GM23248 (cell line): ENCODE data around the gene CCDC134.

- RAMPAGE, long total RNA, result no peak
Observed at GRCh38 chr22:41403606-41404398, 22.1 kb downstream of the TEF start.

- RAMPAGE, long total RNA, result no peak
Observed at GRCh38 chr22:41431336-41431911, 15.2 kb downstream of the TOB2 start.

- RAMPAGE, long total RNA, result no peak
Observed at GRCh38 chr22:41513377-41513818, 30.9 kb downstream of the POLR3H start.

DNA sequence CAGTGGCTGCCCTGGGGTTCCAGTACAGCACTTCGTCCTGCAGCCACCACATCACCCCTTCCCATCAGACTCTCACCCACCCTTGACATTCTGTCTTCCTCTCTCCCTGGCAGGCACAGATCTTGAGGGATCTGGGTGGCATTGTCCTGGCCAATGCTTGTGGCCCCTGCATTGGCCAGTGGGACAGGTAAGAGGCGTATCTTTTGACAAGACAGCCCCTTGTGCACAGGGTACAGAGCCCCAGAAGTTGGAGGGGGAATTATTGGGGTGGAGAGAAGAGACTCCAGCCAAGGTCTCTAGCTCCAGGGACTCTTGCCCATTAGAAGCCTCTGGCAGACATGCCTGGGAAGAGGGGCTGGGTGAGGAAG lies 21.2 kb downstream of the POLR3H start:
- RAMPAGE, long total RNA, result no peak

DNA sequence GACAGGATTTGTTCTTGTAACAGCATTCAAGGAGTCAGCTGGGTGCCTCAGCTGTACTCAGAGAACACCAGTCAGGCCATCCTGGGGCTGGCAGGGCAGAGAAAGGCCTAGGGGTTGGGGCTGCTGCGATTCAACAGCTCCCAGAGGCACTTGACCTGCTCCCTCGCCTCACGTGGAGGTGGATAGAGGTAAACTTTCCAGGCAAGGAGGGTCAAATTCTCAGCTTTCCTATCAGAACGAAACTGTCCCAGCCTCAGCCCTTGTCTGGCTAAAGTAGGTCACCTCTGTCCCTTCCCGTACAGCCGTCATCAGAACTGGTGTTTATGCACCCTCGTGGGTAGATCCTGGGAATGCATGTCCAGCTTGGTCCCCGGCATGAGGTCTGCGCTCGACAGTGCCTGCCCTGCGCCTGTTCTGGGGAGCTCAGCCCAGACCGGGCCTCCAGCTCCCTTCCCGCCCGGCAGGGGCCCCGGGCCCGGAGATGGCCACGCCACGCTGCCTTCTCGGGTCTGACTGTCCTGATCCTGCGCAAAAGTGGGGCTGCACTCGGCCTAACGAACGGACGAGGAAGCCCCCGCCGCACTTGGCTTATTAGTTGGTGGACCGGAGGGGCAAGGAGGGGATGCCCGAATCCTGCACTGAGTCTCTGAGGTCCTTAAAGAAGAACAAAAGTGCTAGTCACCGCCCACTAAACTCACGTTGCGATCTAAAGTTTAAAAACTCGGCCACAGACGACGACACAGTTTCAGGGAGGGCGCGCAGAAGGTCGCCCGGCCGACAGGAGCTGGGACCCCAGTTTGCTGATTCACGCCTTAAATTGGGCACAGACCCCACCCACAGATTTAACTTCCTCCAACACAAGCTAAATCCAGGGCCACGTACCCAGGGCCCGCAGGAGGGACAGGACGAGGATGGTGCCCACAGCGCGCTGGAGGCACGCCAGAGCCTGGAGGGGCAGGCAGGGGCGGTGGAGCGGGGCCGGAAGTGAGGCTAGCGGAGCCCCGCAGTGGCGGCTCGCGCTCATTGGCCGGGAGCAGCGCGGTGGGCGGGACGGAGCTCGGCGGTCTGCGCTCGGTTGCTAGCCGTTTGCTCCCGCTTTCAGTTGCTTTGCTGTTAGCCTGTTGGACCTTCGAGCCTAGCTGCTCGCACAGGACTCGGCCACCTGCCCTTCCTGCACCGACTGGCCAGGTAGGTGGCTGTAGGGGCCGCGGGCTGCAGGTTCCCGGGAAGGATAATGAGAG lies at the start of gene CCDC134:
Gene CCDC134 (plus strand): TSS at position 1,101 of the 1,241 bp plus-strand sequence.
- RAMPAGE, long total RNA, result start-site peak on the plus strand centred at position 1,071 of the sequence, 64 bp wide, 9 and 13 reads in 2 replicates

DNA sequence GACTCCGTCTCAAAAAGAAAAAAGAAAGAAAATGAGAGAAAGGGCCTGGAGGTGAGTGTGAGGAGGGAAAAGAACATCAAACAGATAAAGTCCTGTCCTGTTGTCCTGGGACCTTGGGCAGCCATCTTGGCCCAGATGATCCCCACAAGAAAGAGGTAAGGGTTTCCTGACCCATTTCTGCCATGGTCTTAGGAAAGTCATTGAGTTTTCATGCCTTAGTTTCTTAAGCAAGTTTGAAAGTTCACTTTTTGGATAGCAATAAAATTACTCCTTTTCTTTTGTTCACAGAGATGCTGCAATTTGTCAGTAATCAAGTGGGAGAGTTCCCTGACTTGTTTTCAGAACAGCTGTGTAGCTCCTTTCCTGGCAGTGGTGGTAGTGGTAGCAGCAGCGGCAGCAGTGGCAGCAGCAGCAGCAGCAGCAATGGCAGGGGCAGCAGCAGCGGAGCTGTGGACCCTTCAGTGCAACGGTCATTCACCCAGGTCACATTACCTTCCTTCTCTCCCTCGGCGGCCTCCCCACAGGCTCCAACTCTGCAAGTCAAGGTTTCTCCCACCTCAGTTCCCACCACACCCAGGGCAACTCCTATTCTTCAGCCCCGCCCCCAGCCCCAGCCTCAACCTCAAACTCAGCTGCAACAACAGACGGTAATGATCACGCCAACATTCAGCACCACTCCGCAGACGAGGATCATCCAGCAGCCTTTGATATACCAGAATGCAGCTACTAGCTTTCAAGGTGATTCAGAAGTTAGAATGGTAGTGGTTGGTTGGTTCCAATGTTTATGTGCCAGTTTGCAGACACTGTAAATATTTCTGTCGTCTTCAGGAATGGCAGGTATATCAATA lies 33.9 kb downstream of the SREBF2 start:
- RAMPAGE, long total RNA, result no peak

DNA sequence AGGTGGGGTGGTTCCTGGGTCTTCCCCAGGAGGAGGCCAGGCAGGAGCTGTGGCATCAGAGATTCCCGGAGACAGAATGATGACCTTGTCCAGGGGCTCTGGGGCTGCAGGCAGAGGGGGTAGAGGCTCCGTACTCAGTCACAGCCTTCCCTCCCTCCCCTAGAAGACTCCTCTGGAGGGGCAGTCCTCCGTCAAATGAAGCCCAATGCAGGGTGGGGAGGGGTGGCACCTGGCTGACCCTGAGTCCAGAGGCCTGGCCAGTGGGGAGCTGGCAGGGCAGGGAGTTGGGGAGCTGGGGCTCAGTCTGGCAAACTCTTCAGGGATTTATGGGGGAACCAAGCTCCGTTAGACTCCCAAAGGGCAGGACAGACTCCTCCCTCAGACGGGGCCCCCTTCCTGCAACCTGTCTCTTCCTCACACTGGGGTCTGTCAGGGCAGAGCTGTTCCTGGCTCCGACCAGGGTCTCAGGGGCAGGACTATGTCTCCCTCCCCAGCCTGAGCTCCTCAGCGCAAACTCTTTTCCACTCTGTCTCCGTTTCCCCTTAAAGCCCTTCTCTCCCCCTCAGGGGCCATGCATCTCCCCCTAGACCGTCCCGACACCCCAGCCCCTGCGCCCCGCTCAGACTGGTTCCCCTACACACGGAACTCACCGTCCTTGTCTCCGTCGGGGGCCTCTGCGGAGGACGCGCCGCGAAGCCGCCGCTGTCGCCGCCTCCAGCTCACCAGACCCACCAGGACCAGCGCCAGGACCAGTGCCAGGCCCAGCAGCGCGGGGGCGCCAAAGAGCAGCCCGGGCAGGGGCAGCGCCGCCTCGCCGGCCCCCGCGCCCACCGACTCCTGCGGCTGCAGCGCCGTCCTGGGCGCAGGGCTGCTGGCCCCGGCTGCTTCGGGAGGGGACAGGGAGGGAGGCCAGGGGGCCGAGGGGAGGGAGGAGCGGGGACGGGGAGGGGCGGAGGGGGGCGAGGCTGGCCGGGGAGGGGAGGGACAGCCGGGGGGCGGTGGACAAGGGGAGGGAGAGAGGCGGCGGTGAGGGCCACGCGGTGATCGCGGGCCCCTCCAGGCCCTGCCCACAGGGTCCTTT lies 815 bp downstream of the TNFRSF13C start:
- RAMPAGE, long total RNA, result no peak

DNA sequence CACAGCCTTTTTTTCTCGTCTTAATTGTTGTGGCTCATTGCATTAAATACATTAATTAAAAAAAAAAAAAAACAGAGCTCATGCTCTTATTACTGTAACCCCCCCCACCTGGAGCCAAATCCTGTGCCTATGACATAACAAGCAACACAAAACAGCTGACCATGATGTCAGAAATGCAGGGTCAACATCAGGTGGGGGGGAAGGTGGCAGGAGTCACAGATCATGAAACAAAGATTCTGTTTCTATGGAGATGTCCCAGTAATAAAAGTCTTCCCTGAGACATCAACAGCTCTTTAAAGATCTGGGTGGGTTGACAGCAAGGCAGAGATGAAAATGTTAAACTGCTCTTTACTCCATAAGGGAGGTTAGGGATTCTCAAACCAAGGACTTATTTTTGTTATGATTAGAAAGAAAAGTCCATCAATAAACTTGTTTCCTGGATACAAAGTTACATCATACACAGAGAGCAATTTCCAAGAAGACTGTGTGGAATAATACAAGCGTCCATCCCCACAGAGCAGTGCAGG lies 42.6 kb upstream of the CYP2D6 start:
- RAMPAGE, long total RNA, result no peak

GRCh38 chr22:42313854-42314220 lies 43.4 kb upstream of the TCF20 start:
- RAMPAGE, long total RNA, result no peak

- RAMPAGE, long total RNA, result no peak
Observed at GRCh38 chr22:42368448-42369371, 63.5 kb downstream of the NFAM1 start.

- RAMPAGE, long total RNA, result no peak
Observed at GRCh38 chr22:42459721-42460146, 27.5 kb upstream of the NFAM1 start.

DNA sequence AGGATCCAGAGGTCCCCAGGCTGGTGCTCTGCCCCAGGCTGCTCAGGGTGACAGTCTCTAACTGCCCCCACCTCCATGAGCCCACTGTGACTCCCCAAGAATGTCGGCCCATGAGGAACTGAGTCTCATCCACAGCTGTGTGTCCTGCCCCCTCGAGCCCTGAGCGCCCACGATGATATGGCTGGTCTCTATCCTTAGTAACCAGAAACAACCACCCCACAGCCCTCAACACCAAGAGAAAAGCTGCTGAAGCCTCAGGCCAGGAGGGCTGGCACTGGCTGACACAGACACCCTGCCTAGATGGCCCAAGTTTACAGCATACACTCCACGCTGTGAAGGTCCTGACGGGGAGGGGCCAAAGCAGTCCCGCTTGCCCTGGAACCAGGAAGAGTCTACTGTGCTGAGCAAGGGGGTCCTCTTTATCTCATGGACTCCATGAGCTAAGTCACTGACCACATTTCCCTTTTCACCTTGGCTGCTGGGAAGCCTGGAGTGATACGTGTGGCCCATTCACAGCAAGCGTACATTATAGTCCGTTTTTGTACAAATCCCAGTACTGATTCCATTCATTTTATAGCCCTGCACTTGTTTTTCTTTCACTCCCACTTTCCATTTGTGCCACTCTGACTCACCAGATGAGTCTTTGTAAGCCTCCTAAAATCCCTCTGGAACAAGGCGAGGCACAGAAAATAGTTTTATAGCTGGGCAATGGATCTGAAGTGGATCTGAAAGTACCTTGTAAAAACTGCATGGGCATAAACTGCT lies 5.9 kb upstream of the POLDIP3 start:
- RAMPAGE, long total RNA, result no peak

- RAMPAGE, long total RNA, result no peak
Observed at GRCh38 chr22:42621607-42622090, 7.0 kb upstream of the POLDIP3 start.

- RAMPAGE, long total RNA, result no peak
Observed at GRCh38 chr22:42686647-42687126, 34.0 kb downstream of the A4GALT start.

- RAMPAGE, long total RNA, result no peak
Observed at GRCh38 chr22:42803283-42803914, 53.7 kb downstream of the ARFGAP3 start.

DNA sequence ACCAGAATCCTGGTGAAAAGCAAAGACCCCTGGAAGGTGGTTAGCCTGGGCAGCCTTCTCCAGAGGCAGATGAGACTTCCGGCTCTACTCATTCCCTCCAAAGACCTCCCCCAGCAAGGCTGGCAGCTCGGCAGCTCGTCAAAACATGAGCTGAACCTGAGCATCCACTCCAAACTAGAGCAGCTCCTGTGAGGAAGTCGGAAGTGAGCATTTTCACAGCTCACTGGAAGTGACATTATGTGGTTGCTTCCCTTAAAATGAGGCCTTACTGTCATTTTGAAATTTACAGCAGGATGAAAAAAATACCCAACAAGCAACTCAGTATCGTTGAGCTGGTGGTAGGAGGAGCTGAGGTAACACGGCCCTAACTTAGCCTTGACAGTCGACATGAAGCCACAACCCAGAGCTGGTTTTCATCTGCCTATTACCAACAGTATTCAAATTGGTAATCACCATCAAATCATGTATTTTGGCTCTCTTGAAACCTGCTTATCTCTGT lies 38.0 kb upstream of the ARFGAP3 start:
- RAMPAGE, long total RNA, result no peak

GRCh38 chr22:43018404-43019124 lies 3.6 kb upstream of the PACSIN2 start:
- RAMPAGE, long total RNA, result no peak

DNA sequence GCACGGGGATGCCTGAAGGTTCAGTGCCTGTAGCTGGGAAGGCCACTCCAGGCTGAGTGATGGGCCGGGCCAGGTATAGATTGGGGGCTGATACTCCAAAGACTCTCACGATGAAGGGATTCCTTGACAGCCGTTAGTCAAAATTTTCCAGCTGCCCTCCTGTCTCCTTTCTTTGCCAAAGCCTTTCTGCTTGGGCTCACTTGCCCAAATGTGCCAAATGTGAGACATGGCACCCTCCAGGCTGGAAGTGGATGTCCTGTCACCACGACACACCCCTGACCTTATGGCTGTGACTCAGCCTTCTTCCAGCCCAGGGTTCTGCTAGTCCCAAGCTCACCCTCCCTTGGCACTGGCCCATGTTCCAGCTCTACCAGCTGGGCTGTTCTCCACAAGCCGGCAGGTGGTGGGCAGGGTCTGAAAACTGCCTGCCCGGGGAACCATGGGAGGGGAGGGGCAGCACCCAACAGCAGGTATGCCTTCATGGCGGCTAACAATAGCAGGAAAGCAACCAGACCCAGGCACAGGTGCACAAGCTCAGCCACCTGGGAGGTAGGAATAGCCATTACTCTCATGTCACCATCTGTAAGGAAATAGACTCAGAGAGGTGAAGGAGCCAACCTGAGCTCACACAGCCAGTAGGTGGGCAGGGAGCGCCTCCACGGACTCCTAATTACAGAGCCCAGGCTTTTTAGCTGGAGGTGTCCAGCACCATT lies 13.4 kb upstream of the PACSIN2 start:
- RAMPAGE, long total RNA, result no peak

DNA sequence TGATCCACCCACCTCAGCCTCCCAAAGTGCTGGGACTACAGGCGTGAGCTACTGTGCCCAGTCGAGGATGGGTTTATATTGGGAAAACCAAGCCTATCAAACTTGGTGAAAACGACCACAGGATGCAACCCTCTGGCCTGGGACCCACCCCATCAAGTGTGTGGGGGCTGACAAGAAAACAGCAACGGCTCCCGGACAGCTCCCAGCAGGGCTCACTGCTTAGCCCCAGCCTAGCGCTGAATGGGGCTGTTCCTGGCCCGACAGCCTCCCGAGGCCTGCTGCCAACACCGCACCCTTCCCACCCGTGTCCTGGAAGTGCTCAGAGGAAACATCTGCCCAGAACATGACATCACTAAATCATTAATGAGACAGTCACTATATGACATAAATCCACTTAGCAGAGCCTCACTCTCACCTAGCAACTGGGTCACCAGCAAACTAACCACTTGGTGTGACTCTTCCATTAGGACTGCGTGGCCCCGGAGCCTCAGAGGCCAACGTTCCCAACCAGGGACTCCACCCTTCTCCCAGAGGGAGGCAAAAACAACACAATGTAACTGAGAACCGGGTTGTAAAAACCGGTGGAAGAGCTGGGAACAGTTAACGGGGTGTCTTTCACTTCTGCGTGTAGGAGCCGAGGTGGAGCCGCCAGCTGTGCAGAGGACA lies 21.3 kb upstream of the PACSIN2 start:
- RAMPAGE, long total RNA, result no peak

DNA sequence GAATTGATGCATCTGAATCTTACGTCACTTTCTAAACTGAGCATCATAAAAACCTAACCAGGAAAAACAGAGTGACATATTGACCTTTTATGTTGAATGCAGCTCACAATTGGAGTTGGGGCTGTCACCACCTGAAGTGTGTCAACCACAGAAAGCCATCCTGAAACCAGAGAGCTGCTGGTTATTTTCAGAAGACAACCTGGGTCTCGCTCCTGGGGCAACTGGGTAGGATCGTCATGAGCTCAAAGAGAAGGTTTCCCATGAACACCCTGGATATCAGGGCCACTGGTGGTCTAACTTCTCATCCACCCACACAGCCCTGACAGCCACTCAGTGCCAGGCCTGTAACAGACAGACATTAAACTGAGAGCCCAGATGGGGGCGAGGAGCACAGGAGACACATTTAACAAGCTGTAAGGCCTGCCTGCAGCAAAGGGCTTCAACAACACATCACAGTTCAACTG lies 3.0 kb downstream of the TTLL1 start:
- RAMPAGE, long total RNA, result no peak